Breast epithelium (tissue), 2 donors: Measurements from ENCODE around the genes HES7, VAMP2, BORCS6, RNF222 and NDEL1.

- PRO-cap = no peak
- RAMPAGE, long total RNA, 2 experiments = no peak in any of the 2 experiments
Observed at GRCh38 chr17:7997074-7997618, 5.3 kb upstream of the GUCY2D start.

GRCh38 chr17:8048317-8048965 is 9.6 kb downstream of the ALOX15B start:
- PRO-cap = no peak
- RAMPAGE, long total RNA, 2 experiments = no peak in any of the 2 experiments

- PRO-cap = no peak
- RAMPAGE, long total RNA, 2 experiments = no peak in any of the 2 experiments
Observed at GRCh38 chr17:8069392-8070270, 17.9 kb downstream of the ALOX12B start.

DNA sequence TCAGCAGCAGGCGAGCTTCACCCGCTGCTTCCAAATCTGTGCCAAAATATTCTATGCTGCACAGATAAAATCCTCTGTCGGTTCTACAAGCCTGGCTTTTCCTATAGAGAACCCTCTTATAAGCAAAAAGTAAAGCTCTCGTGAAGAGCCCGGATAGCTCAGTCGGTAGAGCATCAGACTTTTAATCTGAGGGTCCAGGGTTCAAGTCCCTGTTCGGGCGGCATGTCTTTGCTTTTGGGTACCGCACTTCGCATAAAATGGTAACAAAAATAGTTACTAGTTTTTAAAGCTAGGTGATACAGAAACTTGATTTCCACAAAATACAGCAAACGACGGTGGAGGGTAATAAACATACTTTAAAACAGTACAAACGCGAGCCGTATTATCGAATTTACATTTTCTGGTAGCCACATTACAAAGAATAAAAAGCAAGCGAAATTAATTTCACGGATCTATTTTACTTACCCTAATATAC is 731 bp upstream of the ALOXE3 start:
- PRO-cap = unidirectional peak, plus-strand start at position 143 of the sequence
- RAMPAGE, long total RNA, 2 experiments = no peak in any of the 2 experiments

GRCh38 chr17:8123921-8125073 is at the start of gene HES7:
TSS of gene HES7 (minus strand) at chr17:8124106.
- PRO-cap = no peak
- RAMPAGE, long total RNA, 2 experiments = no peak in any of the 2 experiments

DNA sequence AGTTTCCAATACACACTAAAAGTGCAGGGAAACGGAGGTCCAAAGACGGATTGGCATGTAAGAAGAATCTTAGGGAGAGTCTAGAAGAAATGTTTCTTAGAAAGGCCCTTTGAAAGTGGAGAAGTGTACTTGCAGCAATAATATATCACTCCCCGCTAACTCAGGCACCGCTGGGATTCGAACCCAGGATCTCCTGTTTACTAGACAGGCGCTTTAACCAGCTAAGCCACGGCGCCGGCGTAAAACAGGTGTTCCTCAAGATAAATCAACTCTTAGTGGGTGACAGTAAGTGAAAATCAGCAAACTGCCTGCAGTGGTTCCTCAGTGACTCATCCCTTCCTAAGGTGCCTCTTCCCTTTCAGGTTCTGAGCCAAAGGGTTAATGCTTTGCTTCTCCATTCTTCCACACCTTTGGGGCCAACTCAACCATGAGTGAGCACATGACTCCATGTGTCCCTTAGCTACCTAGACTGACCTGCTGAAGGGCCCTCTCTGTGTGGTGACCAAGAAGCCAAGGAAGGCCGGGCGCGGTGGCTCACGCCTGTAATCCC is 12.8 kb downstream of the PER1 start:
- PRO-cap = no peak
- RAMPAGE, long total RNA, 2 experiments = no peak in any of the 2 experiments

DNA sequence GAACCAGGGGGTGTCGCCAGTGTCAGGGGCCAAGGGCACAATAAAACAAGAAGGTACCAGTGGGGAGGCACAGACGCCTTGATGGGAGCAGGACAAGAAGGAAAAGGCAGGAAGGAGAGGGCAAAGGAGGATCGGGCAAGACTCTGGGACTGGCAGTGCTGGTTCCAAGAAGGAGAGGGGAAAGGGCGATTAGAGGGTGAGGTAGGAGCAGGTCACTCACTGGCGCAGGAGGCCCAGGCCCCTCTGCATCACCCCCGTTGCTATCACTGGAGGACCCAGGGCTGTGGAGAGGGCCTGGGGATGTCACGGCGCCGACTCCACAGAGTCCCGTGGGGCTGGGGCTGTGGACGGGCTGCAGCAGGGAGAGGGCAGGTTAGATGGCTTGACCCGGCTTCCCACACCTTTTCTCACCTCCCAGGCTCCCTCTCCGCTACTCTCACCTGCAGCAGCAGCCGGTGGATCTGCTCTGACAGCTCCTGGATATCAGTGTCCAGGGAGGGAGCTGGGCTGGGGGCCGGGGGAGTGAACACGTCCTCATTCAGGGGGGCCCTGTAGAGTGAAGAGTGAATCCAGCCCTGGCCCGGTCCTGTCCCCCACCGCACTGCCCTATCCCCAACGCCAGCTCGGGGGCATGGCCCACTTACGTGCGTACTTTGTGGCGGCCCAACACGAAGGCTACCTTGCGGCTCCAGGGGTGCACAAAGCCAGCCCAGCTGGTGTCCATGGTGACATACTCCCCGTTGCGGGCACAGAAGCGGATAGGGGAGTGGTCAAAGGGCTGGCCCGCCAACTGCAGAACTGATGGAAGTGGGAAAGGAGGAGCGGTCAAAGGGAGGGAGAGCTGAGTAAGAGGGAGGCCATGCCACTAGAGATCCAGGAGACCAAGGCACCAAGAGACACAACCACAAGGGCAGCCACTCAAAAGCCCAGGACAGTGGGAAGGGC is 4.9 kb downstream of the PER1 start:
- PRO-cap = no peak
- RAMPAGE, long total RNA, 2 experiments = no peak in any of the 2 experiments

DNA sequence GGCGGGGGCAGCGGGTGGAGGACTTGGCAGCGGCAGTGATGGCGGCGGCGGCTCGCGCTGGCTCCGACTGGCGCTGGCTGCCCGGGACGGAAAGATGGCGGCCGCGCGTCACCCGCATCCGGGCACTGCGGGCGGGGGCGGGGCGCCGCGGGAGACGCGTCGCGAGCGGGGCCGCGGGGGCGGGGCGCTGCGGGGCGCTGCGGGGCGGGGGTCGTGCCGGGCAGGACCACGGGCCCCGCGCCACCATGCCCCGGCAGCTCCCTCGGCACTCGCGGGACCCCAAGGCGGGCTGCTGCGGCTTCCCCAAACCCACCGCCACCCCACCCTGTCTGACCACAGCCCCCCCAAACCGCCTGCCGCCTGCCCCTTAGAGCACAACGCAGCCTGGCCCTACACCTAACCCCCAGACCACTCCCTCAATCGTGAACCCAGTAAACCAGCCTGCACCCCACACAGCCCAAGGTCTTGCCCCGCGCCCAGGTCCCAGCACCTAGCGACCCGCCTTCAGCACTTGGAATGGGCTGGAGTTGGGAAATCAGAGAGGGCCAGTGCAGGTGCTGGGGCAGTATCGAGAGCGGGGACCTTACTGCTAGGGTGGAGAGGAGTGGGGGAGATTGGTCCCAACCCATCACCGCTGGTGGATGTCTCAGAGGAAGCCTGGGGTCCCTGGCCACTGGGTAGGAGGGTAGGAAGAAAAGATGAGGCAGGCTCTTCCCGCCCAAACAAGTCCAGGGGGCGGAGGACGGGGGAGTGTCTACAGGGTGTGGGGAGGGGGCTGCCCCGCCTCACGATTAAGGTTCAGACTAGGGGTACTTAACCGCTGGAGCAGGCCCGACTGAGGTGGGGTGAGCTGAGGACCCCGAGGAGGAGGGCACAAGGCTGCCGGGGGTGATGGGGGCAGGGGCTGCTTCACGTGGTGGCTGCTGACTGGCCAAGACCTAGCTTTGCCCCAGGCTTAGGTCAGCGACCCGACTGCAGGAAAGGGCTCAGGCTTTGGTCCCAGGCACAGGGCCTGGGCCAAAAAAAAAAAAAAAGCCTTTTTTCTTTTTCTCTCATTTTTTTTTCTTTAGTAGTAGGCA is at the start of gene VAMP2:
Gene VAMP2 (minus strand): TSS at position 69 of the 1,079 bp plus-strand sequence.
- PRO-cap = bidirectional peak, plus-strand start at position 125 of the sequence, minus-strand start at position 79 of the sequence; bidirectional peak, plus-strand start at position 529 of the sequence, minus-strand start at position 518 of the sequence
- RAMPAGE, long total RNA, 2 experiments = start-site peak on the minus strand in 2 of 2 experiments, centred at positions 67 to 74 of the sequence, 78 to 84 reads per replicate

DNA sequence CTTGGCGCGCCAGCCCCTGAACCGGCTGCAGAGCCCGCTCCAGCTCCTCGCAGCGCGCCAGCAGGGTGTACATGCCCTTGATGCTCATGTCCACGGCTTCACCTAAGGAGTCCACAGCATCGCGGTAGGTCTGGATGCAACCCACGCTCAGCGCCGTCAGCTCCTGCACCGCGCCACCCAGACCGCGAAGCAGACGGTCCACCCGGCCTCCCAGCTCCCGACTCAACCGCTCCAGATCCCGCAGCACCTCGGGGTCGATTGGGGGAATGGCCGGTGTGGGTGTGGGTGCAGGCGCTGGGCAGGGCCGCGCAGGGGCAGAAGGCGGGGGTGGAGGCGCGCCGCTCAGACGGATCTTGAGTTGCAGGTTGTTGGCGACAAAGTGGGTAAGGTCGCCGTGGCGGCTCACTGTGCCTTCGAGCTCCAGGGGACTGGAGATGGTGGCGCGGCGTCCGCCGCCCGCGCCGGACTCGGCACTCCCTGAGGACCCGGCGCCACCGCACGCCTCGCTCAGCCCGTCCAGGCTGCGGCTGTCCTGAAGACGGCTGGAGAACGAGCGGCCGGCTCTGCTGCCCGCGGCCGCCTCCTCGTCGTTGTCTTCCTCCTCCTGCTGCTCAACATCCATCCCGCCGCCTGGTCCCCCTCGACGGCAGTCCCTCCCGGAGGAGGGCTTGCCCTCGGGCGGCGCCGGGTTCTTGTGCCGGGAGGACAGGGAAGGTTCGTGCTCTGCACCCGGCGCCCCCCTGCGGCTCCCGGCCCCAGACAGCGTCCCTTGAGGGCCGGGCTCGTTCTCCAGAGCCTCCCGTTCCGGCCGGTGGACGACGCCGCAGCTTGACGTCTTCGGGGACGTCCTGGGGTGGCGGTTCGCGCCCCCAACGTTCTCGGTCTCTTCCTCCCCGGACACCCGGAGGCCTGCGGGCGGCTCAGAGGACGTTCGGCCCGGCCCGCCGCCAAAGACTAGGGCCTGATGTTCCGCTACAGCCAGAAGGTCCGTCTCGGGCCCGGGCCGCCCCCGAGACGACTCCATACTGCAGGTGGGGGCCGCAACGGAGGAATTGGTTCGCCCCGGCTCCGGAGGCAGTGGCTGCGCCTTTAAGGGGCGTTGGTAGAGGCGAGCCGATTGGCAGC is at the start of gene BORCS6:
Gene BORCS6 (minus strand): TSS at position 1,064 of the 1,125 bp plus-strand sequence.
- PRO-cap = bidirectional peak, plus-strand start outside the sequence, minus-strand start at position 956 of the sequence
- RAMPAGE, long total RNA, 2 experiments = no peak in any of the 2 experiments

DNA sequence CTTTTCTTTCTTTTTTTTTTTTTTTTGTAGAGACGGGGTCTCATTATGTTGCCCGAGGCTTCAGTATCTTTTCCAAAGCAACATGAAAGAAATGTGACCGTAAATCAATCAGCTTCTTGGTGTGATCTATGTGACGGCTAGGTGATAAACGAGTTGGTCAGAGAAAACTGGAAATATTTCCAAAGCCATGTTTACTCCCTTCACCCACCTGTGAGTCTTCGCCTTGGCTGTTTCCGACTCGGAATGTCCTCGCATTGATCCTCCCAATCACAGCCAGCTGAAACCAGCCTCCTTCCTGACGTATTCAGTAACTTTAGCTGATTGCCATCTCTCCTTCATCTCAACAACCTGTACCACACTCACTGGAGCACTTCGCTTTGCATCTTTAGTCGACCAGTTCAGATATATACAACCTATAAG is 802 bp downstream of the KRBA2 start:
- PRO-cap = no peak
- RAMPAGE, long total RNA, 2 experiments = no peak in any of the 2 experiments

GRCh38 chr17:8397634-8398118 is at the start of gene RNF222:
TSS of gene RNF222 (minus strand) at chr17:8397827.
- PRO-cap = no peak
- RAMPAGE, long total RNA, 2 experiments = no peak in any of the 2 experiments

DNA sequence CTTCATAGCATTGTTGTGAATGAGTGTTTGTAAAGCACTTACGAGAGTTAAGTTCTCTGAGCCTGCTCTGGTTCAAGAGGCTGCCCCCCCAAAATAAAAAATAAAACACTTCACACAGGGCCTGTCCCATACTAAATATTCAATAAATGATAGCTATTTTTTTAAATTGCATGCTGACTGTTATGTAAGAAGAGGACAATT is 15.6 kb upstream of the NDEL1 start:
- PRO-cap = no peak
- RAMPAGE, long total RNA, 2 experiments = no peak in any of the 2 experiments

DNA sequence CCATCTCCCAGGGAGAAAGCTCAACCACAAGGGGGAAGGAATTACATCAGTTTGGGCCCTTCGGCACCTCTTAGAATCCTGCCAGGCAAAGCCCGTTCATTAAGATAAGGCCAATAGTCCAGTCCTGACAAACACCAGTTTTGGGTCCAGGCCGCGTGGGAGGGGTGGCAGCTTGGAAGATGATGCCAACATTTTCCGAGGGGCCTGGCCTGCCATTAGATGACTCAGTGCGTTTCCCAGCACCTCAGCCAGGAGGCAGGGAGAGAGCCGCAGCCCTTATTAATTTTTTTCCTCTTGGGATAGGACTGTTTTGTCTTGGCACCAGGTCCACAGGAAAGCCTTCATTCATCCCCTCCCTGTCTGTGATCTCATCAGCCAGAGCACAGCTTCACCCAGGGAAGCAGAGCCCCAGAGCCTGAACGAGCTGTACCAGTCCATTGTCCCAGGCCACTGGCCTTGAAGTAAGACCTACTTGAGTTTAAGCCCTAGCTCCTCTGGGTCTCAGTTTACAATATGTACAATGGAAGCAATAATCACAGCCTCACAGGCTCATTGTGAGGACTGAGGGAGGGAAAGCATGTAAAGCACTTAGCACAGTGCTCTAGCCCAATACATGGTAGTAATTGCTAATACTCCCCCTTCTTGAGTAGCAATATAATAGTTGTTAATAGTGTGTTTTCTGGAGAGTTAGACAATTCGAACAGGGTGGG is 4.6 kb upstream of the NDEL1 start:
- PRO-cap = no peak
- RAMPAGE, long total RNA, 2 experiments = no peak in any of the 2 experiments

DNA sequence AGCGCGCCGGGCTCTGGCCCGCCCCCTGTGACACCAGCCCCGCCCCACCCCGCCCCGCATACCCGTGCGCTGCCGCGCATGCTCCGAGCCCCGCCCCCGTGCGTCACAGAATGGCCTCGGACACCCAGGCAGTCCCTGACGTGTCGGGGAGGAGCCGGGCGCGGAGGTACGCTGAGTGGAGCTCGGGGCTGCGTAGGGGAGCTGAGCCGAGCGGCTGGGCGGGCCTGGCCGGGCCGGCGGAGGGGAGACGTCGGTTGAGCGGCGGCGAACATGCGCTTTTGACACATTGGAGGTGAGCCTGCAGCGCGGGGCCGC is at the start of gene NDEL1:
Gene NDEL1 (plus strand): TSS at position 131 of the 315 bp plus-strand sequence.
- PRO-cap = bidirectional peak, plus-strand start at position 209 of the sequence, minus-strand start outside the sequence
- RAMPAGE, long total RNA, 2 experiments = start-site peak on the plus strand in 2 of 2 experiments, centred at positions 195 to 209 of the sequence, 129 to 1,154 reads per replicate

- PRO-cap = no peak
- RAMPAGE, long total RNA, 2 experiments = no peak in any of the 2 experiments
Observed at GRCh38 chr17:8482330-8482945, 46.8 kb downstream of the NDEL1 start.

GRCh38 chr17:8513721-8514163 is 78.1 kb downstream of the NDEL1 start:
- PRO-cap = no peak
- RAMPAGE, long total RNA, 2 experiments = no peak in any of the 2 experiments

GRCh38 chr17:8672869-8673161 is 42.3 kb upstream of the MYH10 start:
- PRO-cap = no peak
- RAMPAGE, long total RNA, 2 experiments = no peak in any of the 2 experiments

GRCh38 chr17:8798440-8798736 is 777 bp downstream of the MFSD6L start:
- PRO-cap = no peak
- RAMPAGE, long total RNA, 2 experiments = no peak in any of the 2 experiments

DNA sequence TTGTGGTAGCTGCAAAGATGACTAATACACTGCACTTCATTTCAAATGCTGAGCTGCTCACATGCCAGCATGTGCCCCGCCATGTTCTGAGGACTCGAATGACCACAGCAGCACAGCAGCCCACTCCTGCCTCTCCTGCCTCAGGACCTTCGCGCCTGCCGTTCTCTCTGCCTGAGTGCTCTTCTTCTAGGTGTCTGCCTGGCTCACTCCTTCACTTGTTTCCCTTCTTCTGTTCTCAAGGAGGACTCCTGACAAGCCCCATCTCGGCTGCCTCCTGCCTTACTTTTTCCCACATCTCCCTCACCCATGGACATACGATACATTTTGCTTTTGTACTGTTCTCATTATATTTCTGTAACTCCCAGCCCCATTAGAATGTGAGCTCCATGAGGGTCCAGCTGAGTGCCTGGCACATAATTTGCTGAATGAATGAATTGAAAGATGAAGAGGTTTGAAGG is 18.9 kb downstream of the PIK3R5 start:
- PRO-cap = no peak
- RAMPAGE, long total RNA, 2 experiments = no peak in any of the 2 experiments

DNA sequence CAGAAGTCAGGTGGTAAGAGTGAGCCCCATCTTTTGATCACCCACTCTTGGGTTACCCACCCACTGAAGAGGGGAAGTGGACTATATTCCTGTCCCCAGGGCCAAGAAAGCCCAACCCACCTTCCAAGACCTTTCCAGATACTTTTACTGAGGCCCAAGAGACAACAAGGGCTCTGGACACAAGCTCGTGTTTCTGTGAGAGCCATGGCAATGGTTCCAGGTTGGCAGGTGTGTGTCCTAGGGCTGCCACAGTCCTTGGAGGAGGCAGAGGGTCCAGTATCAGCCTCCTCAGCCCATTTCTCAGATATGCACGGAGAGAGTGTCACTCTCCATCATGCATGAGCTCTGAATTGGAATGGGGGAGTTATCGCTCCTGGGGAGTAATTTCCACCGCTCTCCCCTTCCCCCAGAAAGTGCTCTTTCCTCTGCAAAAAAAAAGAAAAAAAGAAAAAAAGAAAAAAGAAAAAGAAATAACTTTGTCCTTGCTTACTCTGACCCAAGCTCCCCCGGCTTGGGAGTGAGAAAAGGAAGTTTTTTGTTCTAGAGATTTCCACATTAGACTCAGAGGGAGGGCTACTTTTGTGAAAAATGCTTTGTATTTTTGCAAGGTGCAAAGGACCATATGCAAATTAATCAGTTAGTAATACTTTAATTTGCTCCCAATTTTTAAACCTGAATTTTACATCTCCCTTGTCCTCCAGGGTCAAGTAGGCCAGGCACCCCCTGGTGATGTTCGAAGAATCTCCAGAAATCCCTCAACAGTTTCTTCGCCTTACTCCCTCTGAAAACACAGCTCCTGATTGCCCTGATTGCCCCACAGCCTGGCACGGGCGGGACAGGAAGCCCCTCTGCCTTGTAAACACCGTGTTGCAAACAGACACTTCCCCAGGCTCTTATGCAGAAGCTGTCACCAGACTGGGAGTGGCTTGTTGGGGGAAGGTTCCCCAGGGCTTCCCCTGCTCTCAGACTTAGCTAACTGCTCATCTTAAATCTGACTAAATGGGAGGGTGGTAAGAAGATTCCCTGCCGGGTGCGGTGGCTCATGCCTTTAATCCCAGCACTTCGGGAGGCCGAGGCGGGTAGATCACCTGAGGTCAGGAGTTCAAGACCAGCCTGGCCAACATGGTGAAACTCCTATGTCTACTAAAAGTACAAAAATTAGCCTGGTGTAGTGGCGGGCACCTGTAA is 11.5 kb downstream of the PIK3R5 start:
- PRO-cap = unidirectional peak, minus-strand start at position 783 of the sequence
- RAMPAGE, long total RNA, 2 experiments = no peak in any of the 2 experiments